Penis (tissue), 1 donor: ENCODE measurements around a stretch of chr1.

DNA sequence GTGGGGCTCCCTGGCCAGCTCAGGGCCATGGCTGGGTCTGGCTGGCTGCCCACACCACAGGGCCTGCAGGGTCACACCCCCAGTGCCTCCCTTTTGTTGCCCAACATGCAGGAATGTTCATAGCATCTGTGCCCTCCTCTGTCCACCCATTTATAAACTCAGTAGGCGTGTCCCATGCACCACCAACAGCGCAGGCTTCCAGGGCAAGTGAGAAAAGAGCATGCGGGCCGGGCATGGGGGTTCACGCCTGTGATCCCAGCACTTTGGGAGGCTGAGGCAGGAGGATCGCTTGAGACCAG lies 20.9 kb upstream of the ECE1 start:
- PRO-cap: no peak

GRCh38 chr1:21324373-21325234 lies 34.3 kb upstream of the ECE1 start:
- PRO-cap: bidirectional peak, plus-strand start at chr1:21324718, minus-strand start at chr1:21324513

GRCh38 chr1:21325235-21325617 lies 35.0 kb upstream of the ECE1 start:
- PRO-cap: no peak

DNA sequence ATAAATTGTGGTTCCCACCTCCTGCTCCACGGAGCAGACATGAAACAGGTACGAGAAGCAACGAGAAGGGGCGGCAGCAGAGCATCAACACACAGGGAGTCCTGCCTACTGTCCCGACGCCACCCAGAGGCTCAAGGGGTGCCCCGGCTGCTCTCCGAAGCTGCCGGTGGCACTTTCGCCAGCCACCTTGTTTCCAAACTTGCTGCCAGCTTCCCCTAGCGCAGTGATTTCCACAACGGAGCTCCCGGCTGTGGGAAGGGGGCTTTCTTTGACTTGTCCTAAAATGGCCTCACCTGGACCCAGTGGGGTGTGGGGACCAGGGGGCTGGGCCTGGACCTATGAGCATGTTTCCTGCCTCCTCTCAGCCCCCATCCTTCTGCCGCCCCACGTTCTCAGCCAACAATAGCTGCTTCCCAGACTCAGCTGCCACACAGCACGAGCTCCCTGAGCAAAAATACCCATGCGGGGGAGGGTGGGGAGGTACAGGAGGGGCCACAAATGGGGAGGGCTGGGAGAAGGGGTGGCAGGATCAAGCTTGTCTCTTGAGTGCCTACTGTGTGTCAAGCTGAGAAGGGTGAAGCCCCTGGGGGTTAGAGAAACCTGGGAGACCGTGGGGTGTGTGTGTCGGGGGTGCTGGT lies 35.6 kb upstream of the ECE1 start:
- PRO-cap: no peak

GRCh38 chr1:21574464-21575305 lies 65.5 kb downstream of the ALPL start:
- PRO-cap: no peak

DNA sequence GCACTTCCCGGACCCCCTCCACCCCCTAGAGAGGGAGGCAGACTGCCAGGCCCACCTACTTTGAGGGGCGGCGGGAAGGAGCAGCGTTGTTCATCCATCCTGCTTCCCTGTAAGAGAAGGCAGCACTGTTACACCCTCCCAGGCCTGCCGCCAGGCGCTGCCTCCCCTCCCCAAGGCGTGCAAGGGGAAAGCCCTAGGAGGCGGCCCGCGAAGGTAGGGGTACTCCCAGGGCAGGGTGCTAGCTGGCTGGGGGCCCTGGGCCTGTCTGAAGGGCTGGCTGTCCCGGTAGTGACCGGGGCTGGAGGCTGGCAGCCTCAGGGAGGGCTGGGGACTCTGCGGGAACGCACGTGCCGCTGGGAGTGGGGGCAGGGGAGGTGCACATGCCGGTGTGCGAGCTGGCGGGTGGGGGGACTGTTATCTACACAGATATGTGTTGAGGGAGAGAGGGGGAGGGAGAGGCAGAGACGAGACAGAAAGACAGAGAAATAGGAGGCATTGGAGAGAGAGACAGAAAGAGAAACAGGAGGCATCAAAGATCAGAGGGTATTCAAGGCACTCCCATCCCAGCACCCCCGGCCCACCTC lies 50.1 kb downstream of the RAP1GAP start:
- PRO-cap: no peak

DNA sequence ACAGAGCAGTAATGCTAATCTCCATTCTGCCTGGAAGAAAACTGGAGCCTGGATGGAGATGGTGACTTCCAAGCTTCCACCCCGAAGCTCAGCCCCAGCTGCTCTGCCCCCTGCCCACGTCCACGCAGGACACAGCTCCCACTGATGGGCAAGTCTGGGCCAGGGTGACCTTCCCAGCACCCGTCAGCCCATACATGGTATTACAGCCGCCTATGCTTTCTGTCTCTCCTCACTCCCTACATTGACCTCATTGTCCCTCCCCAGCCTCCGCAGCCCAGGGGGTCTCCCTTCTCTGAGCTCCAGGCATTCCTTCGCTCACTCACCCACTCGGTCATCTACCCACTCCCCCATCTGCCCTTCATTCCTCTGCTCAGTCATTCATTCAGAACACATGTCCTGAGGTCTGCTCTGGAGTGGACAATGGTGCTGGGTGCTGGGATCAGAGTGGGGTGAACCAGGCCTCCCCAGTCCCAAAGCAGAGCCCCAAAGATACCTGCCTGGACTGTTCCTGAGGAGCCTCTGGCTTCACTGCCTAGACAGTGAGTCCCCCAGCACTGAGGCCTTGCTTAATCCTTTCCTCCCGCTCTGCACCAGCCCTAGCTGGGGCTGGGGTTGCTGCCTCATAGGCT lies 34.0 kb downstream of the RAP1GAP start:
- PRO-cap: no peak

DNA sequence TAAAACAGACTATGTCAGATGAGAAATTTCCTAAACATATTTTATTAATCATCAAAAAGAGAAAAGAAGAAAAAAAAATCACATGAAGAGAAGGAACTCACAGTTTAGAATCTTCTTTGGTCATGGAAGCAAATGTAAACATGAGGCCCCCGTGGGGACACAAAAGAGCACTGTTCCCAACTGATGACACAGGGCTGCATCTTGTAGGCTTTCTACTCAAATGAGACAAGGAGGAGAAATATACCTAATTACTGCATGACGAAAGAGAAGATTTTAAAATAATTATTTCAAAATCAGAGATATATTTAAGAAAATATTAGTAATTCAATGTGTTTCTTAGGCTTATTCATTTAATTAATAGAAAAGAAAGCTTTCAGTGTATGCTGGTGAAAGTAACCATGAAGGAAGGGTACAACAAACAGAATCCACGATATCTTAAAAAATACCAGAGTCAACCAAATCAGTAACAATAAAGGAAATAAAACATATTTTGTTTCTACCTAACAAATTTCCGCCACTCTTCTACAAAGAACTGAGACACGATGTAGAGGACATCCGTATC lies 36.5 kb upstream of the RAP1GAP start:
- PRO-cap: no peak

DNA sequence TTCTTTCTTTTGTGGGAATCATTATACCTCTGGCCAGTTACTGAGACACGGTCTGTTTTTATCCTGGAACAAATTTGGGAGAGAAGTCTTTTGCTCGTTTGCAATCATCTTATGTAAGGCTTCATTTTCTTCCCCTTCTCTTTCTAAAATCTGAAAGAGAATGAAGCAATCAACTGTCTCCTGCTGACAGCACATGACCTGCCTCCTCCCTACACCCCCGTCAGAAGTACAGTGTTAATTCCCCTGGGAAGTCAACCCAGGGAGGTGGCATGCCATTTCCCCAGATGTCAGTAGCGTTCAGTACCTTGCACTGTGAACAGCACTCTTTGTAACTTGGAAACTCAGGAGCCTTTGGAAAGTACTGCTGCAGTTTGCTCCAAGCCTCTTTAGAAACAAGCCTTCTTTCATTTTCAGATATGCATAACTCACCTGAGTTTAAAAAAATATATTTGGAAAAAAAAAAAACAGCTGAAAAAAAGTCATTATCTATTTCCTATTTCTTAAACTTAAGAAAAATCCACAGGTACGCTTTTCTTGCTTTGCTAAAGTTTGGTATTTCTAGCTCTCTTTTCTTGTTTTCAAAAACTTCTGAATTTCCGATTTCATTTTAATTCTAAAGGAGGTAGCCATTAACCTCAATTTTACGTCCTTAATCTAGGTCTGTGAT lies 37.4 kb upstream of the RAP1GAP start:
- PRO-cap: no peak

- PRO-cap: no peak
These were observed 51.7 kb upstream of the RAP1GAP start for GRCh38 chr1:21720874-21721282.

GRCh38 chr1:21764527-21765593 lies 18.1 kb downstream of the USP48 start:
- PRO-cap: no peak

DNA sequence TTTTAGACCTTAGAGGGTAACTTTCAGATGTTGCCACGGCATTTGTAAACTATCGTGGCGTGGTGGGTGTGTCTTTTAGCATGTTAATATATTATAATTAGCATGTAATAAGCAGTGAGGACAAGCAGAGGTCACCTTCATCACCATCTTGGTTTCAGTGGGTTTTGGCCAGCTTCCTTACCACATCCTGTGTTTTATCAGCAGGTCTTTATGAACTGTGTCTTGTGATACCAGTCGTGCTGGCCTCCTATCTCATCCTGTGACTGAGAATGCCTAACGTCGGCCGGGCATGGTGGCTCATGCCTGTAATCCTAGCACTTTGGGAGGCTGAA lies 8.7 kb upstream of the USP48 start:
- PRO-cap: no peak

- PRO-cap: no peak
These were observed 58.4 kb downstream of the LDLRAD2 start for GRCh38 chr1:21870556-21870755.

DNA sequence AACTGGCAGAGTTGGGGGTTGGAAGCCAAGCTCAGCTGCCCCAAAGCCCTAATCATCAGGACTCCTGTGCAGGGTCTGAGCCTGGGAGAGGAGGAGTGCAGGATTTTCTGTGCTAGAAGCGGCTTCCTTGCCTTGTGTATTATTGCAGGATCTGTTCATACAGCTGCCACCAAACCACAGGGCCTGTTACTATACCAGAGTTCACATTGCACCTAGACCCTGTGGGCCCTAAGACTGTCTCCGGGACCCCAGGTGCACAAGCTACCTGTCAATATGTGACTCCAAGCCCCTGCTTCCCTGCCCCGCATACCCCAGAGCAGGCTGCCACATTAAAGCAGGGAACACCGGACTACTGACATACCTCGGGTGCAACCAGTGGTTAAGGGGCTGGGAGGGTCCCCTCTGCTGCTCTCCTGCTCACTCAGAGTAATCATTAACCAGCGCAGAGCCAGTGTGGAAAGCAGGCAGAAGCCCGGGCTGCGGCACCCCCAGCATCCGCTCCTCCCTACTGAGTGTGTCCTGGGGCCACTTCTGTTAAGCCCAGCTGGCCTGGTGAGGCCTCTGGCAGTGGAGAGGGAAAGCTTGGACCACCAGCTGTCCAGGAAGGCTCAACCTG lies 15.8 kb downstream of the HSPG2 start:
- PRO-cap: no peak

DNA sequence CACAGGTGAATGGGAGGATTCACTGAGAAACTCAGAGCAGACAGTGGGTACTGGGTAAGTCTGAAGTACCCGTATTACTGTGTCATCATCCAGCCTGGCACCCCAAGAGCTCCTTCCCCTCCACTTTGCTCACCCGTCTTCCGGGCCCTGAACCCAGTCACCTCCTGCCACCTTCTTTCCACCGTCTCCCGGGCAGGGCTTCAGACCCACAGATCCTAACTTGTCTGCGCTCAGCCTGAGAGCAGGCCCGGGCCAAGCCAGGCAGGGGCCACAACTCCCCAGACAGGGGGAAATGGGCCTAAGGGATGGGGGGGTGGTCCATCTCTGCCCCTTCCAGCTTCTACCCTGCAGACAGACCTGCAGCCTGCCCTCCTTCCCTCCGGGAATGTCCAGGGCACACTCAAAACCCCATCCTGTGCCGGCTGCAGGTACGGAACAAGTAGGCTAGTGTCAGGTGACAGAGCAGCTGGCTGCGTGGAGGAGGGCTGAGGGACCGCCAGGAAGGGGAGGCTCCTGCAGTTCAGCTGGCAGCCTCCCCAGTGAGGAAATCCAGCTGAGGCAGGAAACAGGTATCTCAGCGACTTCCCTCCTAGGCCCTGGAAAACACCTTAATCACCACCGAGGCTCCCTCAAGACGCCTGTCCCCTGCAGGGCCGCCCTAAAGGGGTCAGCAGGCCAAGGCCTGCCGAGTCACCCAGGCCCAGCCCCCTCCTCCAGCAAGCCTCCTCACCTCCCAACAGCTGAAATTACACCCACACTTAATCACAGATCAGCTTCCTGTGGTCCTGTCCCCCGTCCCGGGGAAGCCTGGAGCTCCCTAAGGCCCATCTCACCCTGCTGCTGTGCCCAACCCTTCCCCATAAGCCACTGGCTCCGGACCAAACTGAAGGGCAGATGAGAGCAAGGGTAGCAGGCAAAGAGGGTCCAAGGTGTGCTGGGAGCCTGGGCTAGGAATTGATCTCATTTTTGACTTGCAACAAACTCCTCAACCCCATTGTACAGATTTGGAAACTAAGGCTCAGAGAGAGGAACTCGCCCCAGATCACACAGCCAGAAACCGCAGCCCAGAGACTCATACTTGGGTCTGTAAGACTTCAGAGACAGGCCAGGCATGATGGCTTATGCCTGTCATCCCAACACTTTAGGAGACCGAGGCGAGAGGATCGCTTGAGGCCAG lies 3.3 kb downstream of the HSPG2 start:
- PRO-cap: unidirectional peak, minus-strand start at position 387 of the sequence

GRCh38 chr1:21935427-21936509 lies 1.3 kb downstream of the HSPG2 start:
- PRO-cap: bidirectional peak, plus-strand start at chr1:21935800, minus-strand start at chr1:21935551

DNA sequence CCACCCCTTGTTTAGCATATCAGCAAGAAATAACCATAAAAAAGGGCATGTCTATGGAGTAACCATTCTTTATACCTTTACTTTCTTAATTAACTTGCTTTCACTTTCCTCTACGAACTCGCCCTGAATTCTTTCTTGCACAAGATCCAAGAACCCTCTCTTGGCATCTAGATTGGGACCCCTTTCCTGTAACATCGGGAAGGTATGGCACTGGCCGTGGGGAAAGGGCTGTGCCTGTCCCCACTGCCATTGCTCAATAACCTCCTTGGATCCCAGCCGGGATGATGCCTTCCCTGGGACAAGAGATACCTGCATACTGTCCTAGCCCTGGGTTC lies 5.0 kb upstream of the CELA3A start:
- PRO-cap: no peak

GRCh38 chr1:22031371-22032041 lies 21.0 kb upstream of the CDC42 start:
- PRO-cap: no peak

DNA sequence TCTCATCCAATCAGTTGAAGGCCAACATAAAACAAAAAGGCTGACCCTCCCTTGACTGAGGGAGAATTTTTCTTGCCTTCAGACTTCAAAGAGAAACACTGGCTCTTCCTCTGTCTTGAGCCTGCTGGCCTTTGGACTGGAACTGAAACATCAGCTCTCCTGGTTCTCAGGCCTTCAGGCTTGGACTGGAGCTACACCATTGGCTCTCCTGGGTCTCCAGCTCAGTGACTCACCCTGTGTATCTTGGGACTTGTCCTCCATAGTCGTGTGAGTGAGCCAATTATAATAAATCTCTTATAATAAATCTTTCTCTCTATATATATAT lies 6.7 kb upstream of the CDC42 start:
- PRO-cap: no peak

GRCh38 chr1:22076258-22076609 lies 23.7 kb downstream of the CDC42 start:
- PRO-cap: no peak